H4 (cell line): ENCODE data around the genes AHCTF1, ZNF124 and OR2T1.

DNA sequence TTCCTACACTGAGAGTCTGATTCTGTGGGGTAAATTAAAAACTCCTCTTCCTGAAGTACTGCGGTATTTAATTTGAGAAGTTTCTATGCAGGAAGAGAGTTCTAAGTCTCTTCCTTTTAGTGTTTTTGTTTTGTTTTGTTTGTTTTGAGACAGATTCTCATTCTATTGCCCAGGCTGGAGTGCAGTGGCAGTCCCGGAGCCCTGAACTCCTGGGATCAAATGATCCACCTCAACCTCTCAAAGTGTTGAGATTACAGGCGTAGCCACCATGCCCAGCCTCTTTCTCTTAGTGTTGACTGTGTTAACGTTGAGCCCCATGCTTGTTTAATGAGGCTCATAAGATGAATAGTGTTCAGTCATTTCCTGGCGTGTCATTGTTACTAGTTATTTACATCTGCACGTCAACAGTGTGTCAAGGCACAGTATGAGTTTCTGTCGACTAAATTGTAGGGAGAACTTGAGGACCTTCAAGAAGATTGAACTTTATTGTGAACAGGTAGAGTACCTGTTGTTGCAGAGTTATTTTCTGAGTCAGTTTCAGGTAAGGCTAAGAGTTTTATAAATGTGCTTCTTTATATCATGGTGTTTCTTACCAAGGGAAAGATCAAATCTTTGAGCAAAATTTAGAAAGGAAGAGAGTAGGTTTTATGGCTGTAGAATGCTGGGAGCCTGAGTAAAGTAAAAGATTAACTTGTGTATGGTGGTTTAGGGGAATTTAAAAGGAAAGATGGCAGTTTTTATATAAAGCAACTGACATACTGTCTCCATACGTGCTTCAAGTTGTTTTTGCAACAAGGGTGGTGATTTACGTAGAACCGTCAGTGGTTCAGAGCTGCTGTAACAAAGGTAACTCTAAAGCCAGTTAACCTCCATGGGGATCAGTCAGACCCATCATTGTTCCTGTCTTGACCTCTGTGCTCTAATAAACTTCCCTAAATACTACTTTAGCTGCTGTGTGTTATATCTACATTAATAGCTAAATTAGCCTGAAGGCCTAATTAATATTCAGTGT is 3.5 kb downstream of the CNST start:
- RAMPAGE, long total RNA = no peak

DNA sequence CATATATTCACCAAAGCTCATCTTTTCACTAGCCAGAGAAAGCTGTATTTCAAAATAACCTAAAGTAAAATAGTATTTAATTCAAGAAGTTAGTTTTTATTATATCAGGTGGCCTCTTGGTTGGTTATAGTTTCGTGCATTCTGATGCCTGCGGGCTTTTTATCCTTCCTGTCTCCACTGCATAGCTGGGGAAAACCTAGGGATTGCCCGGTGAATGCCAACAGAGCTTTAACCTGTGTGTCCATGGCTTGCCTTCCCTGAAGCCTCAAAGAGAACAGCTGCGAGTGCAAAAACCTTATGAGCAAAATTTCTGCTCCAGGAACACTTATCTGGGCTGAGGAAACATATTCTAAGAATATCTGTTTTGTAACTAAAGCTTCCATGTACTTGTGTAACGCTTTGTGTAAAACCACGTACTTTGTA is 7.1 kb downstream of the CNST start:
- RAMPAGE, long total RNA = no peak

GRCh38 chr1:246852488-246853543 is 78.9 kb downstream of the AHCTF1 start:
- RAMPAGE, long total RNA = no peak

DNA sequence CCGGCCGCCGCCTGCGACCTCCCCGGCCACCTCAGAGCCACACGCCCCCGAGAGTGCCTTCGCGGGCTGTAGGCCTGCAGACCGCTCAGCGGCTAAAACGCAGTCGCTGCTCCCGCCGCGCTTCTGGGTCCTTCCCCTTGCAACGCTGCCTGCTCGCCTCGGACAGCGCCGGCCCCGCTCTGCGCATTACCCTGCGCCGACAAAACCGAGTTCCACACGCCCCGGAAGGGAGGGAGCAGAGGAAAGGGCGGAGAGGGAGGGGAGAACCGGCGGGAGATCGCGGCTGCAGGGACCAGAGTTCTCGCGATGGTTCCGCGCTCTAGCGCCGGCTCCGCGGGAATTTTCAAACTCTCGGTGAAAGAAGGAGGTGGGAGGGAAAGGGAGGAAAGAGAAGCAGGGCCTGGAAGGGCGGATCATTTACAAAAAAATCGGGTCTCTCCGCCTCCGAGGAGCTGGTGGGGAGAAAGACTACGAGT is at the start of gene AHCTF1:
Gene AHCTF1 (minus strand): TSS at position 207 of the 476 bp plus-strand sequence.
- RAMPAGE, long total RNA = no peak

GRCh38 chr1:247171822-247172120 is at the start of gene ZNF124:
Gene ZNF124, minus strand, starts transcription at chr1:247172020.
- RAMPAGE, long total RNA = start-site peak on the minus strand at chr1:247172000-247172020, 32 reads

- RAMPAGE, long total RNA = no peak
Observed at GRCh38 chr1:247298500-247299260, 33.0 kb downstream of the ZNF496 start.

GRCh38 chr1:247445883-247446214 is 12.1 kb downstream of the OR2B11 start:
- RAMPAGE, long total RNA = no peak

DNA sequence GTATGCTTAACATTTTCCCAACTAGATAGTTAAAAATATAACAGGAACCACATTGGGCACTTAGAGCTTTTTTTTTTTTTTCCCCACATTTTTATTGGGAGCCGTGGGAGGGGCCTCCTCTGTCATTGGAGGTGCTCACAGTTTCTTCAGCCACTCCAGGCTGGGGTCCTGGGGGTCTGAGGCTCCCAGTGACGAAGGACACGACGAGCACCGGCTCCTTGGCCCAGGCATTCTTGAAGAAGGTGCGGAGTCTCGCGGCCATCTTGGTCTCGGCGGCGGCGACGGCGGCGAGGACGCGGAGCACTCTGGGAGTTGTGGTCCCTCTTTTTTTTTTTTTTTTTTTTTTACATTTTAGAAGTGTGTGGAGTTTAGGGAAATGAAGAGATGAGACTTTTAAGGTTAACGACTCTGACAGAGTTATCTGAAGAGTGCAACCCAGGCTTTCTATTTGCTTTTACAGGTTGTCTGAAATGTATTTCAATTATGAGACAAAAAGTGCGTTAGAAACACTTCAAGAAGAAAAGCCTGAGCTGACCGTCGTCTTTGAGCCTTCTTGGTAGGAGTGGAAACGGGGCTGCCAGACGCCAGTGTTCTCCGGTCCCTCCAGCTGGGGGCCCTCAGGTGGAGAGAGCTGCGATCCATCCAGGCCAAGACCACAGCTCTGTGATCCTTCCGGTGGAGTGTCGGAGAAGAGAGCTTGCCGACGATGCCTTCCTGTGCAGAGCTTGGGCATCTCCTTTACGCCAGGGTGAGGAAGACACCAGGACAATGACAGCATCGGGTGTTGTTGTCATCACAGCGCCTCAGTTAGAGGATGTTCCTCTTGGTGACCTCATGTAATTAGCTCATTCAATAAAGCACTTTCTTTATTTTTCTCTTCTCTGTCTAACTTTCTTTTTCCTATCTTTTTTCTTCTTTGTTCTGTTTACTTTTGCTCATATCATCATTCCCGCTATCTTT is 9.7 kb downstream of the OR2B11 start:
- RAMPAGE, long total RNA = no peak

GRCh38 chr1:247518132-247518674 is 18.0 kb downstream of the OR2C3 start:
- RAMPAGE, long total RNA = no peak

DNA sequence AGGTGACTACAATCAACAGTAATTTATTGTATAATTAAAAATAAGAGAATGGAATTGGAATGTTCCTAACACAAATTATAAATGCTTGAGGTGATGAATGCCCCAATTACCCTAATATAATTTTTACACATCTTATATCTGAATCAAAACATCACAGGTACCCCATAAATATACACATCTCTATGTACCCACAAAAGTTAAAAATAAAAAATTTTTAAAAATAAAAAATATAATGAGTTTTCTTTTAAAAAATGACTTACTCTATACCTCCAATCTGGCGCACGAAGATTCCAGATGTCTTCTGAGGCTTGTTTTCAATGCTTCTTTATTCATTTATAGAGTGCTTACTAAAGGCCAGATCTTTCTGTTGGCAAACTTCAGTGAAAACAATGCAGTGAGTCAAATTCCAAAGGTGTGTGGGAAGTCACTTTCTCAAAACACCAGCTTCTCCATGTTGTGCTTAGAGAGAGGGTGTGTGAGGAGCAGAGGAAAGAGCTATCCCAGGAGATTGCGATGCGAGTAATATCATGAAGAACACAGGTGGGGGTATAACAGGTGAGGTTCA is 5.0 kb downstream of the OR14A16 start:
- RAMPAGE, long total RNA = no peak

- RAMPAGE, long total RNA = no peak
Observed at GRCh38 chr1:247936919-247937667, 11.6 kb upstream of the OR2L8 start.

DNA sequence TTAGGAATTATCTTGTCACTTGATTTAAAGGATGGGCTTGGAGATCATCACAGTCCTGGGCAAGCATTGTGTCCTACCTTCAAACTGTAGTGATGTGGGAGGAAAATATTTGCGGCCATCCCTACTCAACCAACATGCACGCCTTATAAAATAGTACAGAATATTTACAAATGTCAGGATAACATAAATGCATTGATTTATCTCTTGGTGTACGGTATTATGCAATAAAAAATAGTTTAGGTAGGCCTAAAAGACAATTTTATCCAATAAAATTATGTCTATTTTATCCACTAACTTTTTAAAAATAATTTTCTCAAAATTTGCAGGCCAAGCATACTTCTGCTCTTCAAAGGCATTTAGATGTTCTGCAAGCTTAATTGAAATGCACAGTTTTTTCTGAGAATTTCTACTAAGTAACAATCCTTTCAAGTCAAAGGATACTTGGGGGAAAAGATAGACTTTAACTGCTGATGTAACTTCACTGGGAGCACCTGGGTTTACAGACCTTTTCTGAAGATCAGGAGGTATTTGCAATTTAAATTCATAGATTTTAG is at the start of gene OR2T1:
Gene OR2T1 (plus strand): TSS at position 327 of the 554 bp plus-strand sequence.
- RAMPAGE, long total RNA = no peak

DNA sequence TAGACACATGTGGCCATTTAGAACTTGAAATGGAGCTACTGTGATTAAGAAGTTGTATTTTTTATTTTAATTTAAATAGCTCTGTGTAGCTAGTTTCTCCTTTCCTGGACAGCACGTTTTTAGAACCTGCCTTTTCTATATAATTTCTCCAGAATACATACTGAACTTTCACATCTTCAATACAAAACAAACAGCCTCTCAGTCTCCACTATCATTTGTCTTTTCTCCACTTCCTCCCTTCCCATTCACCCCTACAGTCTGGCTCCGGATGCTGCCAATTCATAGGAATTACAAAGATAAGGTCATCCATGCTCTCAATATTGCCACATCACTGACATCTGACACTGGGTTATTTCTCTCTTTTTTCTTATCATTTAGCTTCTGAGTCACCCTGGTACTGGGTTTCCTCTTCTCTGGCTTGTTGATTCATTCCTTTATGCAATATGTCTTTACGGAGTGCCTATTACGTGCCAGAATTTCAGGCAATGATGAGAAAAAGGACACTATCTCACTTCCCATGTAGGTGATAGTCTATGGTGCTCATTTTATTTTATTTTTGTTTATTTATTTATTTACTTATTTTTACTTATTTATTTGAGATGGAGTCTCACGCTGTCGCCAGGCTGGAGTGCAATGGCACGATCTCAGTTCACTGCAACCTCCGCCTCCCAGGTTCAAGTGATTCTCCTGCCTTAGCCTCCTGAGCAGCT is 3.1 kb upstream of the SH3BP5L start:
- RAMPAGE, long total RNA = no peak

GRCh38 chr1:248842760-248843449 is 4.9 kb downstream of the ZNF672 start:
- RAMPAGE, long total RNA = no peak